Left lung (tissue), 1 donor: ENCODE results near the genes BUB1B, DISP2, CHST14, RPUSD2 and KNL1.

GRCh38 chr15:39919281-39919714, 768 bp downstream of the GPR176 start:
- PRO-cap, result no peak

- PRO-cap, result no peak
Observed at GRCh38 chr15:39993308-39993997, 45.5 kb downstream of the SRP14 start.

GRCh38 chr15:40044939-40045479, 6.0 kb upstream of the SRP14 start:
- PRO-cap, result bidirectional peak, plus-strand start at chr15:40045294, minus-strand start at chr15:40045240

- PRO-cap, result no peak
Observed at GRCh38 chr15:40046822-40047250, 7.9 kb upstream of the SRP14 start.

GRCh38 chr15:40048901-40049298, 9.9 kb upstream of the SRP14 start:
- PRO-cap, result no peak

DNA sequence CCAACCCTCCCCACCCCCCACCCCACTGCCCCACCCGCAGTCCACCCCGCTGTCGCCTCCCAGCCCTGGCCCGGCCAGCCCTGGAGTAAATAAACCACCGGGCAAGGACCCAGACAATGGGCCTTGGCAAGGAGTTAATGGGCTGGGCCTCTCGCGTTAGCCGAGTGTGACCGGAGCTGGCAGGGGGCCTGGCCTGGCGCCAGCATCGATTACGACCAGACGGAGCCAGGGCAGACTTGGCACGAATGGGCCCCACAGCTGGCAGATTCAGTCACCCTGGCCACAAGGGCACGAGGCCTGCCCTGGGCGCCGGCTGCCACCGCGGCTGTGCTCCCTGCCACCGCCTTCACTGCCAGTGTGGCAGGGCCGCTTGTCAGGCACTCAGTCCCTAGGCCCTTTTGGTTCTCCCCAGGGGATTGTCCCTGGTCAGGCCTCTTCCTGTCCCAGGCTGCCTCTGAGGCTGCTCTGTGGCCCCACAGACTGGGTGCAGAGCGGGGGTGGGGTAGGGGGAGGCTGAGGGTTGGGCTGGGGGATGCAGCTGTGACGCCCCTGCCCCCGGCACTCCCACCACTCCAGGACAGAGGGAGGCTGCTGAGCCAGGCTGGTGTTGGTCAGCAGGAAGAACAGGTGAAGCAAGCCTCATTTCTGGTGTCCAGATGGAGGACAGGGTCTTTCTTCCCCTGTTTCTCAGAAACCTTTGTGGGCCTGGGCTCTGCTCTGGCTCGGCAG, 30.3 kb upstream of the SRP14 start:
- PRO-cap, result no peak

DNA sequence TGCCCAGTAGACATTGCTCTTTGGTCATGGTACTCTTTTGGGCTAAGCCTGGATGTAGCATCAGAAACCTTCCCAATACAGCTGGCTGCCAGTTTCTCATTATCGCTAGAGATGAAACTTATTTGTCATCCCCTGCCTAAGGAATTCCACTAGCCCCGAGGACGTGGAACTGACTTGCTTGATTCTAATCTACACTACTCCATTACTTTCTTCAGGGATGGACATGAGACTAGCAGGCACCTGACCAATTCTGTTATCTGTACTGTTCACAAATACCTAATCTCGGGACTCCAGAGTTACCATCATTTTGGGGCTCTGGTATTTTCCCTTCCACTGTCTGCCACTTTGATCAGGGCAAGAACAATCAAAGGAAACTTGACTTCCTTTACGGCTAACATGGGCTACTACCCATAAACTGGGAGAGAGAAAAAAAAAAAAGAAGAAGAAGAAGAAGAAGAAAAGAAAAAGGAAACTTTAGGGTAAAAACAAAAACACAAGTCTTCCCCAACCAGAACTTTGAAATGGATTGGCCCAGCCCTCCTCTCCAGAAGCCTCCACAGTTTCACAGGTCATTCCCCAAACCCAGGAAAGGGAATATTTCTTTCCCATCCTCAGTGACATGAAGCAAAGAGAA, 27.8 kb downstream of the BMF start:
- PRO-cap, result no peak

- PRO-cap, result unidirectional peak, minus-strand start at chr15:40088594
Observed at GRCh38 chr15:40088233-40088742, 20.4 kb downstream of the BMF start.

- PRO-cap, result no peak
Observed at GRCh38 chr15:40160615-40161766, at the start of gene BUB1B. TSS of gene BUB1B (plus strand) at chr15:40161069.

DNA sequence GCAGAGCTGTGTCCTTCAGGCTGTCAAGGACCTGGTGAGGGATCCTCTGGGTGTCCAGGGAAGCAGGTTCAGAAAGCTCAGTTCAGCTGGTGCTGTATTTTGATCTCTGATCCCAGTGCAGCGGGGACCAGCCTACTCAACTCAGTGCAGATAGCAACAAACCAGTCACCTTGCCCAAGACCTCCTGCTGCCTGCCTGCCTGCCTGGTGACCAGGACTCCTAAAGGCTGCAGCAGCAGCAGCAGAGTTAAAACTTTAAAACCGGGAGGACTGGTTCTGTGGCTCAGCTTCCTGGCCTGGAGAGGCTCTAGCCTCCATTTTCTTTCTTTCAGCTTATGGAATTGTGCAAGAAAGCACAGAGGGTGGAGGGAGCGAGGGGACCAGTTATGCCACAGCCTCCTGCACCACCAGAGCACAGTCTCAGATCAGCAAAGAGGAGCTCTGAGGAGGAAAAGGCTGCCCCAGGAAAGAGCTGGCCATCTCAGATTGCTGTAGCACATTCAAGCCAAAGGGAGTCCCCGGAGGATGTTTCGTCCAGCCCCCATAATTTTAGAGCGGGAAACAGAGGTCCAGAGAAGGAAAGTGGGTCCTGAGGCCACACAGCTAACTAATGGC, 6.4 kb downstream of the PAK6 start:
- PRO-cap, result no peak

GRCh38 chr15:40266886-40267438, 15.9 kb downstream of the ANKRD63 start:
- PRO-cap, result unidirectional peak, plus-strand start at chr15:40267167

- PRO-cap, result no peak
Observed at GRCh38 chr15:40282065-40282506, 778 bp downstream of the ANKRD63 start.

- PRO-cap, result bidirectional peak, plus-strand start at chr15:40324476, minus-strand start at chr15:40324236; unidirectional peak, minus-strand start at chr15:40324553
Observed at GRCh38 chr15:40324064-40325025, 853 bp downstream of the INAFM2 start.

- PRO-cap, result bidirectional peak, plus-strand start at chr15:40358295, minus-strand start at chr15:40358124
Observed at GRCh38 chr15:40357979-40358420, at the start of gene DISP2. TSS of gene DISP2 (plus strand) at chr15:40358219.

DNA sequence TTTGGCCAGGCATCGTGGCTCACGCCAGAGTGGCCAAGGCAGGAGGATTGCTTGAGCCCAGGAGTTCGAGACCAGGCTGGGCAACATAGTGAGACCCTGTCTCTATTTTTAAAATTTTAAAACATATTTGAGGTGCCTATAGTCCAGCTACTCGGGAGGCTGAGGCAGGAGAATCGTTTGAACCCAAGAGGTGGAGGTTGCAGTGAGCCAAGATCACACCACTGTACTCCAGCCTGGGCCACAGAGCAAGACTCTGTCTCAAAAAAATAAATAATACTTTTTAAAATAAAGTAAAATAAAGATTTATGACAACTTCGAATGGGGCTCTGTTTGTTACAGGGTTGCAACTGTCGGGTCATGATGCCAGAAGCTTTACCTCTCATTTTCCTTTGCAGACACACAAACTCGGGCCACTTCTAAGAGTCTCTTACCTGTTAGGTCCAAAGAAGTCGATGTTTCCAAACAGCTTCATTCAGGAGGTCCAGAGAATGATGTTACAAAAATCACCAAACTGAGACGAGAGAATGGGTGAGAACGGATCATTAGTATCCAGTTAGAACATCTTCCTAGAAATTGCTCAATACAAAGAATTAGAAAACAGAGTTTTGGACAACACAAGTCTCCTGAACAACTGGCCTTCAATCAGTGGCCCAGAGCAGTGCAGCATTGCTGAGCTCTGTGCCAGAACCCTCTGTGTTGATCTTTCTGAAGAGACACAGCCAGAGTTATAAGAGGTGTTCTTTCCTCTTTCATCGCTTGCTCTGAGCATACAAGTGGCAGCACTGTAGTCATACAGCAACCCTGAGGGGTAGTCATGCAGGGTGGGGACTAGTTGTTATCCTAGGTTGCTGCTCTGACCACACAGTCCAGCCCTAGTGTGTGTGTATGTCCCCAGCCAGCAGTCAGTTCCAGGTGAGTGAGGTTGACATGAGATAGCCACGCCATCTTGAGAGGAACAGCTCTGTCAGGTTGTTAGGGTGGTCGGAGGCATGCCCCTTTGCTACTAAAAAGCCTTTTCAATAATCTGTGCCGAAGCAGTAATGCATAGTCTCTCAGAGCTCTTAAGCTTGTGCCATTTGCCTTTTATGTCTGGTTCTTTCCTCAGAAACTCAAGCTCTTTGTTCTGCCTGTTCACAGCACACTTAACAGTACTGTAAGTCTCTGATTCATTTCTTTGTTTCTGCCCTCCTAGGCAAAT, 3.8 kb downstream of the KNSTRN start:
- PRO-cap, result no peak

DNA sequence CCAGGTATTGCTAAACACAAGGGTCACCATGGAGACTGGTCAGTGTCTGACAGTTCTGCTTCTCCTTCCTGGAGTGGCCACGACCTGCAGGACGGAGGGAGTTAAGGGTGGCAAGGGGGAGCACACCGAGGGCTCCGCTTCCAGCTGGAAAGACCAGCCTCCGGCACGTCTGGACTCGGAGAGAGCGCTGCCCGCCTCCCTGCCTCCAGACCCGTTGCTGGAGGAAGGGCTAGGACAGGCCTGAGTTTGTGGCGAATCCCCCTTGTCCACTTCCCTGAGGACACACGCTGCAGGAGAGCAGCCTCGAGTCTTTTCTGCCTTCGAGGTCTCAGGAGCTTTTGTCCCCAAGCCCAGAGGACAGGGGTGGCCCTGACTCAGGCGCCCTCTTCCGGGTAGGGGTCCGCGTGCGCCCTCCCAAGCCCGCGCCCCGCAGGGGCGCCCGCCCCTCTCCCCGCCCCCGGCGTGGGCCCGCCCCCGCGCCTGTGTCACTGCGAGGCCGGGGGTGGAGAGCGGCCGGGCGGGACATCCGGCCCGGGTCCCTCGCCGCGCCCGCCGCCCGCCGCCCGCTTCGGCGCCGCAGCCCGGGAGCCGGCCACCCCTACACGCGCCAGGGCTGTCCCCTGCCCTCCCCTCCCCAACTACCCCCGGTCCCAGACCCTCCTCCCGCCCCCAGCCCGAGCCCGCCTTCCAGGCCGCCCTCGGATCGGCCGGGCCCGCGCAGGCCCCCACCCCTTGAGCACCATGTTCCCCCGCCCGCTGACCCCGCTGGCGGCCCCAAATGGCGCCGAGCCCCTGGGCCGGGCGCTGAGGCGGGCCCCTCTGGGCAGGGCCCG, at the start of gene CHST14:
Gene CHST14 (plus strand): TSS at position 512 of the 833 bp plus-strand sequence.
- PRO-cap, result bidirectional peak, plus-strand start at position 488 of the sequence, minus-strand start at position 441 of the sequence

DNA sequence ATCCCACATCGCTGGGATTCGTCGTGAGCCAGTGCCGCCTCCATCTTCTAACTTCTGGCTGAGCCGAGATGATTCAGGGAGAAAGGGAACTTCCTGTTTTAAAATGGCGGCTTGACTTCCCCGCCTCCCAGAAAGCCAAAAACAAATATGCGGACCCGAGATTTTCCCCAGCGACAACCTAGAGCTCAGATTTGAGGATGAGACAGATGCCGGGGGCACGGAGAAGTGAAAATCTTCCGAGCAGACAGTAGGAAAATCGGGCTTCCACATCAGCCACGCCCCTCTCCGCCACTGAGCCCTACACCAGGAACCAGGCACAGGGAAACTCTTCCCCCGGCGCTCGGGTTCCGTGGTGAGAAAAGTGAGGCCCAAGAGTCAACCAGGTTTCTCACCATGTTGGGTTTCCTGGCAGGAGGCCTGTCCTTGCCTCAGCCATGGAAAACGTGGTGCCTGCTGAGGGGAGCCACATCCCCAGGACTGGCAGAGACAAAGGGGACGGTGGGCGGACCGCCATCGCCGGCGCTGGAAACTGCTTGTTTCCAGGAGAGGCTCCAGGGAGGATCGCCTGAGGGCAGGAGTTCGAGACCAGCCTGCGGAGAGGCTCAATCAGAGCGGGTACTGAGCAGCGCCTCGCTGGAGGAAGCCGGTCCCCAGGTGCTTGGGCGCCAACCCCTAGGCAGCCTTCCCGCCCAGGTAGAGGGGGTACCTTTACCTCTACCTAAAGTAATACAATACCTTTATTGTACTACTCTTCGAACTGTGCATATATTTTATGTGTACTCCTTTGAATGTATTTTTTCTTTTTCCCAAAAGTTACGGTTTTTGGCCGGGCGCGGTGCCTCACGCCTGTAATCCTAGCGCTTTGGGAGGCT, 18.9 kb downstream of the CHST14 start:
- PRO-cap, result no peak

- PRO-cap, result no peak
Observed at GRCh38 chr15:40506842-40507408, 36.1 kb downstream of the CHST14 start.

- PRO-cap, result bidirectional peak, plus-strand start at chr15:40569338, minus-strand start at chr15:40569194; unidirectional peak, minus-strand start at chr15:40569904
Observed at GRCh38 chr15:40569020-40570122, at the start of gene RPUSD2. TSS of gene RPUSD2 (plus strand) at chr15:40569299.

DNA sequence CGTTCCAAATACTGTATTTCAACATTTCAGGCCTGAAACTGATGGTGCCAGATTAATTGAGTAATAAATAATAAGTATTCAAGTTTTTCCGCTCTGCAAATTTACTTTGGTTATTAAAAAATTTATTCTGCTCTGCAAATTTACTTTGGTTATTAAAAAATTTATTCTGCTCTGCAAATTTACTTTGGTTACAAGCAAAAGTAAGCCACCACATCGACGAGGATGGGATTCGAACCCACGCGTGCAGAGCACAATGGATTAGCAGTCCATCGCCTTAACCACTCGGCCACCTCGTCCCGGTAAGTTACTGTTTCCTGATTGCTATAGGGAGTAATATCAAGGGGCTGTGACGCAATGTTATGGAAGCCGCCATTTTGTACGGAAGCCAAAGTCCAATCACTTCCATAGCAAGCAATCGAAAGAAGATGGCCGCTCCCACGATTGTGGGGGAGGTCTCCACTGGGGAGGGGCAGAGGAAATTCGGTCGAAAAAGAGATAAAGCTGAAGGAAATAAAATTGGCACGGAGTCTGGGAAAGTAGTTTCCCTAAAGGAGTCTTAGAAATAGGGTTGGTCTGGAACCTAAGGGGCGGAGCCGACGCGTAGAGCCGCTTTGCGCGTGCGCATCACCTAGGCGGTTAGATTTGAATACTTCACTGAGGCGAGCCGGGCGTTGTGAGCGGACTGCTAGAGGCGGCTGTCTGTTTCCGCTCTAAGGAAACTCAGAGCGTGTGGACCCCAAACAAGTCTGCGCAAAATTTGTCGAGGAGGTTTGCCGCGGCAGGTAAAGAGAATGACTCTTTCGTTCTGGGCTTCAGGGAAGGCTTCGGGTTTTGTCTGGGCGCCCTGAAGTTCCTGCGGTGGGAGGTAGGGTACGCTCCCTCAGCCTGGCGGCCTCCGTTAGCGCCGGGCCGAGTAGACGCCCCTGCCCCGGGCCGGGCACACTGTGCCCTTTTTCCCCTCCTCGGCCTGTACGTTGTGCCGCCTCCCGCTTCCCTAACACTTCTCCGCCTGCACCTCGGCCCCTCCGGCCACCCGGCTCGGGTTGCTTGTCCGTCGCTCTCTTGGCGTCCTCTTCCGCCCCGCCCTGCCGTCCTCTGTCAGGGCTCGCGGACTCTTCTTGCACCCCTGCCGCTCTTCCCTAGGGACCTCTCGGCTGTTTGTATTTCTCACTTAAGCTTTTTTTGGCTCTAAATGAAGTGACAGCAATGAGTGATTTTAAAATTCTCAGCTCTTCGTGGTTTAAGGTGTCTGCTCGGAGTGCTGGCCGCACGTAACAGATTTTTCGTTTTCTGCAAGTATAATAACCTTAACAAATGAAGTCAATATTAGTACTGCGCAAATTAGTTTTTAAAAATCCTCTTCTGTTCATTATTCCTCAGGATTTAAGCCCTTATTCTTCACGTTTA, at the start of gene KNL1:
Gene KNL1 (plus strand): TSS at position 639 of the 1,407 bp plus-strand sequence.
- PRO-cap, result bidirectional peak, plus-strand start at position 654 of the sequence, minus-strand start at position 298 of the sequence